GM23248 (cell line): ENCODE measurements around a stretch of chr4.

GRCh38 chr4:121683163-121683621 is 13.6 kb downstream of the ANXA5 start:
- RAMPAGE, long total RNA, result no peak

DNA sequence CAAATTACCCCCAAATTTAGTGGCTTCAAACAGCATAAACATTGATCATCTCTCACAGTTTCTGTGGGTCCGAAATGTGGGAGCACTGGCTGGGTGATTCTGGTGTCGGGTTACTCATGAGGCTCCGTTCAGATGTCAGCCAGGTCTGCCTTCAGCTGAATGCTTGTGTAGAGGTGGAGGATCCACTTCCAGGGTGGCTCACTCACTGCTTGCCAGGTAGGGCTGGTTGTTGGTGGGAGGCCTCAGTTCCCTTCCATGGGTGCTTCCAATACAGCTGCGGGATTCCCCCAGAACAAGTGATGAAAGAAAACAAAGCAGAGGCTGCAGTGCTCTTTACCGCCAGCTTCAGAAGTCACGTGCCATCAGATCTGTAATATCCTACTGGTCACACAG is 1.0 kb upstream of the SMIM43 start:
- RAMPAGE, long total RNA, result no peak

DNA sequence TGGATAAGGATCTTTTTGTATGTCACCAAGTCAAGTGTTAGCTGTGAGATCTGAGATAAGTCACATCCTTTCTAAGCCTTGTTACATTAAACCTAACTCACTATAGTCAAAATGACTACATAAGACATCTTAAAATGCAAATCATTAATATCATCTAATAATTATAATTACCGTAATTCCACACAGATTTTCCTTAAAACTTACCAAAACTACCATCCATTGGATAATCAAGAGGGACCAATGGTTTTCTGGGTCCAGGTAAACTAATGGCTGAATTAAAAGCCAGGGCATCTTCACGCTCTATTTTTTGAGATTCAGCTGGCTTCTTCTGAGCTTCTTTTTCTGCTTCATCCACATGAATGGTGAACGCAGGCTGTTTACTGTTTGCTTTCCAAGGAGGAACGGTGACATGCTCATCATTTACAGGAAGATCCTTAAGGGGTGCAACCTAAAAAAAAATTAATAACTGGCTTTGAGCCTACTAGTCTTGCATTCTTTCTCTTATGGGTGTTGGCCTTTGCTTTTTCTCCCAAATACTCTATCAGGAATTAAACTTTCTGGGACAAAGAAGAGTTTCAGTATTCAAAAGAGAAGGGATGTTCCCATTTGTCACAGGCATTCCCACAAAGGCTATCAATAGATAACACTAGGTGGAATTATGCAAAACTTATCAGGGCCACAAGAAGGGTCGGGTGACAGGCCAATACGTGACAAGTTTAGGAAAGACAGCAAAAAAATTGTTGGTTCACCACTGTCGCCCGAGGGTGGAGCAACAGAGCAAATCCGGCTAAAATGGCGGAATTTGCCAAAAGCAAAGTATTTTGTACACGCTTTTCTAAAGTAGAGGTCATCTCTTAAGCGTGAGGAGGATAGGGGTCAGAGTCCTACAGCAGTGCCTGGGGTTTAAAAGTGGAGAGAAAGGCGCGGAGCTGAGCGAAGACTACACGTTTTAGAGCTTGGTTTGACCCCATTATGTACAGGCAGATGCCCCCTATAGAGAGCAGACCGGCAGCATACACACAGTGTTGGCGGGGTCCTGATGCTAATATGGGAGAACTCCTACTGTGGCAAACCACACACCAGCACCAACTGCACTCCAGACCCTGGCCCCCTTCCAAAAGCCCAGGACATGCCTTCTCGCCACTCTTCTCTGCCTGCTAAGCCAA is 1.1 kb downstream of the CCNA2 start:
- RAMPAGE, long total RNA, result no peak

GRCh38 chr4:121989638-121990042 is 37.8 kb upstream of the TRPC3 start:
- RAMPAGE, long total RNA, result no peak

- RAMPAGE, long total RNA, result no peak
These were observed 99.0 kb upstream of the BLTP1 start for GRCh38 chr4:122053207-122053491.

GRCh38 chr4:122749400-122750249 is 17.1 kb downstream of the BBS12 start:
- RAMPAGE, long total RNA, result no peak

DNA sequence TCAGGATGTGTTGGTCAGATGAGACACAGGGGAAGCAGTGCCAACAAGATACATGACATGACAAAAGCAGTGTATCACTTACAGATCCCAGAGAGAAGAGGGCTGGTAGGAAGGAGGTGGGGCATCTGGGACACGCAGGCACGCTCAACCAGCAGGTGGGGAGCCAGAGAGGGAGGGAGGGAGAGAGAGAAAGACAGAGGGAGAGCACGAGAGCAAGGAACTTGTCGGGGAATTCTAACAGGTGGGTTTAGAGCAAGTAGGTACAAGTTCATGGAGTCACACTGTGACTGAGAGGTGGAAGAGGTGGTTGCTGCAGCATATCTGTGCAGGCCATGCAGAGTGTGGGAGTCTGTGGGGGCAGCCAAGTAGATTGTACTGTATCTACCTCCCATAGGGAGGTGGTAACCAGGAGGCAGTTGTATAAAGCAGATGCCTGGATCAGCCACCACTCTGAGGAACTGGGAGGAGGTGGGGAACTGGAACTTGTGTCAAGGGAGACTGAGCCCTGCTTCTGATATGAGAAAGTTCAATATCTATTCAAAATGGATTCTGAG is 43.6 kb downstream of the BBS12 start:
- RAMPAGE, long total RNA, result no peak

GRCh38 chr4:122798031-122798542 is 28.5 kb upstream of the FGF2 start:
- RAMPAGE, long total RNA, result no peak

DNA sequence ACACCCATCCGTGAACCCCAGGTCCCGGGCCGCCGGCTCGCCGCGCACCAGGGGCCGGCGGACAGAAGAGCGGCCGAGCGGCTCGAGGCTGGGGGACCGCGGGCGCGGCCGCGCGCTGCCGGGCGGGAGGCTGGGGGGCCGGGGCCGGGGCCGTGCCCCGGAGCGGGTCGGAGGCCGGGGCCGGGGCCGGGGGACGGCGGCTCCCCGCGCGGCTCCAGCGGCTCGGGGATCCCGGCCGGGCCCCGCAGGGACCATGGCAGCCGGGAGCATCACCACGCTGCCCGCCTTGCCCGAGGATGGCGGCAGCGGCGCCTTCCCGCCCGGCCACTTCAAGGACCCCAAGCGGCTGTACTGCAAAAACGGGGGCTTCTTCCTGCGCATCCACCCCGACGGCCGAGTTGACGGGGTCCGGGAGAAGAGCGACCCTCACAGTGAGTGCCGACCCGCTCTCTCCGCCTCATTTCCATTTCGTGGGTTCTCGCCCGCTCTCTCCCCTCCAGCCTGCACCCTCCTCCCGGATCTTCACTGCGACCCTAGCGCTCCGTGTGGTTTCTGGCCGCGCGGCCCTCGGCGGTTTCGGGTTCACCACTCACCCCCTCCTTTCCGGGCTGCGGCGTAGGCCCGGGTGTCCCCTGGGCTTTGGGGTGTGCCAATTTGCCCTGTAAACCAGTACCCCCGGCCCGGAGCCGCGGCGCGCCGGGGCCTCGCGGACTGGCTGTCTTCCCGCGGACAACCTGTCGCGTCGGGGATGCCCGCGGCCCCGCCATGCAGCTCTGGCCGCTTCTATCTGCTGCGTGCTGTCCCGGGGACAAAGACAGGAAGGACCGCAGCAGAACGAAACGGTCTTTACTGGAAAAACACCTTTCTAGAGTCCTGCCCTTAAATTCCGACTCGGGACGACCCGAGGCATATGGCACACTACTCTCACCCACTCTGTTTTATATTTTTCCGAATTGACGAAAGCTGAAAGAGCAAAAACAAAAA is 583 bp downstream of the FGF2 start:
- RAMPAGE, long total RNA, result no peak

GRCh38 chr4:123338963-123339265 is 57.7 kb upstream of the SPRY1 start:
- RAMPAGE, long total RNA, result no peak

DNA sequence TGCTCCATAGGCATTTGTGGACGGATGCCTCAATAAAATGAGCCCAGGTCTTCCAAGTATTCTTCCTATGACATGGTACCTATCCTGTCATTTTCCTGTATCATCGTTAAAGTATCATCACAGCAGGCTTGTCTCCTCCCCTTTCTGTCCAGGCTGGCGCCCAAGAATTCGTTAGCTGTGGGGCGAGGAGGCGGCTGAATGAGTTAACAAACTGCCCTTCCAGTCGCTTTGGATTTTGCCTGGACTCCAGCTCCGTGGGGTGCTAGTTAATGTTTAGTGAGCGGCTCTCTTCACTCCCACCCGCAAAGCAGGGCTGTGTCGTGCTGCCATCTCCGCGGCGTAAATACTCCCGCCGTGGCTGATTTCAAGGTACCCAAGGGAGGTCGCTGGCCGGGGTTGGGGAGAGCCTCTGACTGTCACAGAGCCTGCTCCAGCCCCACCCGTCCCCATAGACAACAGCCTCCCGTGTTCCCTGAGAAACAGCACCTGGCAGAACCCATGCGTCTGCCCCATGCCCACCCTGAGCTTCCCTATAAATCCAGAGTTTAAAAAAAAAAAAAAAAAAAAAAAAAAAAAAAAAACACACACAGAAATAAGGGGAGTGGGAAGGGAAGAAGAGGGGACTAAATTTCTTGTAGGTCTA is 44.8 kb upstream of the SPRY1 start:
- RAMPAGE, long total RNA, result no peak

GRCh38 chr4:123398221-123398662 is 1.6 kb downstream of the SPRY1 start:
- RAMPAGE, long total RNA, result no peak

GRCh38 chr4:123566514-123566894 is 169.9 kb downstream of the SPRY1 start:
- RAMPAGE, long total RNA, result no peak

DNA sequence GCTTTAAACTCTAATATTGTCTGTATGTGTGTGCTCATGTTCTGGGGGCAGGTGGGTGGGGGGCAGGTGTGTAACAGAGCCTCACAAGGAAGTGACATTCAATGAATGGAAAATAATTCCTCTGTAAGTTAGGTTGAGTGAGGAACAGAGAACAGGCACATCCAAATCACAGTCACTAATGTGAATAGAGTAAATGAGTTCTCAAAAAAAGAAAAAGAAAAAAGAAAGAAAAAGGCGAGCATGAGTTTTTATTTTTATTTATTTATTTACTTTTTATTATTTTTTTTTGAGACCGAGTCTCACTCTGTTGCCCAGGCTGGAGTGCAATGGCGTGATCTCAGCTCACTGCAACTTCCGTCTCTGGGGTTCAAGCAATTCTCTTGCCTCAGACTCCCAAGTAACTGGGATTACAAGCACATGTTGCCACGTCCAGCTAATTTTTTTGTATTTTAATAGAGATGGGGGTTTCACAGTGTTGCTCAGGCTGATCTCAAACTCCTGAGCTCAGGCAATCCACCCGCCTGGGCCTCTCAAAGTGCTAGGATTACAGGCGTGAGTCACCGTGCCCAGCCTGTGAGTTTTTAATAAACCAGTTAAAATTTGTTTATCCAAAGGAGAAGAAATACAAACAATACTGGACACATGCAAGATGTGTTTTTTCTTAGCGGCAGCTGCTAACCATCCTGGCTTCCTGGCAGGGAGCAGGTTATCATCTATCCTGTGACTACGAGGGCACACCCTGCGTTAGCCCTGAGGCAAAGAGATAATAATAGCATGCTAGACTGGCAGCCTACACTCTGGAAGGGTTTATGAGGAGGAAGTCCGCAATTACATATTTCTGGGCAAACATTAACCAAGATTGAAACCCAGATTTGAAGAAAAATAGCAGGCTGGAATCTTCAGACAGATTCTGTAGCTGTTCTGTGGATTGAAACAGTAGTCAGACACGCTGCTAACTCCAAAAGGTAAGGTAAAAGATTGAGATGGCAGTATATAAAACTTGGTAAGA is 191.3 kb downstream of the SPRY1 start:
- RAMPAGE, long total RNA, result no peak

DNA sequence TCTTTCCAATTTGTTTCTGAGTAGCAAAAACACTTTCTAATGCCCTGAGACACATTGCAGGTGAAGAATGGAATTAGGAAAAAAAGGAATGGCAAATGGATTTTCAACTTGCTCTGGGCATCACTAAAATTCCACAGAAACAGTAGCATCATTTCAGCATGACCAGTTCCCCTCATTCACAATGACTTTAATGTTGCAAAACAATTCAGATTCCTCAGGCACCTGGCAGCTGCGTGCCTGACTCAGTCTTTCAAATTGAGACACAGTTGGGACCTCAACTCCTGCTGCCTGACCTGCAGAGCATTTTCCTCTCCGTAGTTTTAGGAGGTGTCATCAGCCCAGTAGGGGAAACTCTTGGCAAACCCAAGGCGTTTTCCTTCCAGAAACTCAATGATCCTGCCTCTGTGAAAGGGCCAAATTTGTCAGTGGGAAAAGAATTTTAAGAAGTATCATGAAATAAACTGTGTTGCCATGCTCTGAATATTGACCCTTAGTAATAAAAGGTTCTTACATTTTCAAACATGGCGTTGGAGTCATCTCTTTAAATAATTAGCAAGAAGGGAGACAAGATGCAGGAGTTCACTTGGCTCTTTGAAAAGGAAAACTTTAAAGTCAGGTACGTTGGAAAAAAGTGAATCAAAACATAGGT is 389.0 kb downstream of the SPRY1 start:
- RAMPAGE, long total RNA, result no peak

DNA sequence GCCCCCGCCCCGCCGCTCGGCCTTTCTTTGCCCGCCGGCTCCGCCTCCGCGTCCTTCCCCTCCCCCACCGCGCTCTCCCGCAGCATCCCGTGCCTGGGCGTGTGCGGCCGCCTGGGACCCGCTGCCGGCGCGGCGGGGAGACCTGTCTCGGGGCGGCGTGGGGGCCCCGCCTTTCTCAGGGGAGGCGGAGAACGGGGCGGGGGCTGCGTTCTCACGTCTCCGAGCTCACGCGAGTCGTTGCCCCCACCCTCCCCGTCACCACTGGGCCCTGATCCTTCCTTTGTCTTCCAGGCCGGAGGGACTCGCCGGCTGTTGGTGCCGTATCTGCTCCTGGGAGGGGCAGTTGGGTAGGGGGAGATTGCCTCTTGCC is 253 bp upstream of the ANKRD50 start:
- RAMPAGE, long total RNA, result no peak

- RAMPAGE, long total RNA, result no peak
These were observed 2.8 kb downstream of the FAT4 start for GRCh38 chr4:125317337-125318172.

GRCh38 chr4:125334810-125335170 is 20.0 kb downstream of the FAT4 start:
- RAMPAGE, long total RNA, result no peak

- RAMPAGE, long total RNA, result no peak
These were observed 940.8 kb downstream of the FAT4 start for GRCh38 chr4:126255596-126255937.

- RAMPAGE, long total RNA, result no peak
These were observed 1138.5 kb upstream of the INTU start for GRCh38 chr4:126494221-126494676.